ENCODE measurements around the gene TRIM49D1.

DNA sequence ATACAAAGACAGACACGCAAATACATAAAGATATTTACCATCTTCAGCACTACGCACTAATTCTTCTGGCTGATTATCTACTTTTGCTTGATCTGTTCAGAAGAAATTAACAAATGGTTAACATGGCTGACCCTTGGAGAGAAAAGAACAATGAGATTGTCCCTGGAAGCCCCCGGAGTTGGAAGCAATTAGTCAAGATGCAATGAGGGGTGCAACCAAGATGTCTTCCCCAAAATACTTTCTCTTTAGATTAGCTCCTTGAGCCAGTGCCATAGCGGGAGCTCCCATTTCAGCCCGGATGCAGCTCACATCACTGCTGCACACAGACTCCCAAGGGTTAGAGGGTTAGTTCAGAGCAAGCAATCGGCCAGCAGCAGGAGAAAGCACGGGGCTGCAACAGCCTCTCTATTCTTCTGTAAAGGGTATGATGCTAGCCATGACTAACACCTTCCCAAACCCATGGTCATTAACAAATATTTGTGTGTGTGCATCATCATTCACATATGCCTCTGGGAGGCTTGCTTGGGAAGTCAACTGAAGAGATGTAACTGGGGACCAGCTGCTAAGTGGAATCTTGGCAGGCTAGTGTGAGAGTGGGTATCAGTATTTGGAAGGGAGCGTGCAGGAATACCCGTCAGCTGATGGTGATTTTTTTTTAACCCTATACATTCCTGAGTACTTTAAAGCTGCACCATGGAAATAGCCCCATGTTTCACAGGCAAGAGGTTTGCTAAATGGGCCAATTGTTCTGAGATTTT lies 32.9 kb upstream of the CCDC89 start:
- CAGE, long polyA plus RNA: no peak
- RRBS: 9% methylated on average over 3 of the region's 9 CpGs

- CAGE, long polyA plus RNA: no peak
- RRBS: no CpG with 5 or more reads among the region's 4 CpGs
These were observed 95.6 kb downstream of the CCDC83 start for GRCh38 chr11:85950748-85951134.

DNA sequence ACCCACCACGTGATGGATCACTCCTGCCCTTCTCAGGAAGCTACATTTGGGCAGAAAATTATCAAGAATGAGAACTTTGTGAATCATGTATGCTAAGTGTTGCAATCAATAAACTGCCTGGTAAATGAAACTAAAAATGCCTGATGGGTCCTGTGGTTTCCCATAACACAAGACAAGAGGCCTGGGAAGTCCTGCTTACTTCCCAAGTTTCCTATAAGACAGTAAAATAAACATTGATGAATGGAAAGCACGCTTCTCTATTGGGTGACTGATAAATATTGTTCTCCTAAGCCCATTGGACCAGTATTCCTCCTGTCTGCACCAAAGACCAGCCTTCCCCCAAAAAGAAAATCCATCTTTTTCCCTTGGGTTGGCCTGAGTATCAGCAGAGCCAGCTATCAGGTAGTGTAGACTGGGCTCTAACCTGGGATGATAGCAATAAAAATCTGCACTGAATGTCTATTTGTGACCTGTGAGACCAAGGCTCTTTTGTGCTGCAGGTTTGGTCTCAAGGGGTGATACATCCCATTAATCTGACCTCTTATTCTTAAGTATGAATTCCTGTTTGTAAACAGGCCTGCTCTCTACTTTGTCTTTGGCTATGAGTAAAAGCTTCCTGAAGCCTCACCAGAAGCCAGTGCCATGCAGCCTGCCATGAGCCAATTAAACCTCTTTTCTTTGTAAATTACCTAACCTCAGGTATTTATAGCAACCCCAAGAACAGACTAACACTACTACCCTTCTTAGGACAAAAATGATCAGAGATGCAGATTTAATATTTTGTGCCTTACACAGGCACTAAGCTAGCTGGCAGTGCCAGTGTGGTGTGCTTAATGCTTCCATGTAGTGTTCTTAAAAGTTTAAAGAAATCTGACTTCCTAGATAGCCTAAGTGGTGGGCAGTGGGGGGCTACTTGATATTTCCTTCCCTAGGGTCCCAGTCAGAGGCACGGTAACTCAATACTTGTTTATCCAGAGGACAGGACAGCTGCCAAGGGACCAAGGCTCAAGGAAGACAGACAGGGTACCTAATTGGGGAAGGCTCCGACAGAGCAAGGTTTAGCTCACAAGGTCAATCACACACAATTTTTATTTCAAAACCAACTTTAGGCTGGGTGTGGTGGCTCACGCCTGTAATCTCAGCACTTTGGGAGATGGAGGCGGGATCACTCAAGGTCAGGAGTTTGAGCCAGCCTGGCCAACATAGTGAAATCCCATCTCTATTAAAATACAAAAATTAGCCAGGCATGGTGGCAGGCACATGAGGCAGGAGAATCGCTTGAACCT lies 98.9 kb downstream of the CCDC83 start:
- CAGE, long polyA plus RNA: no peak
- RRBS: no CpG with 5 or more reads among the region's 7 CpGs

DNA sequence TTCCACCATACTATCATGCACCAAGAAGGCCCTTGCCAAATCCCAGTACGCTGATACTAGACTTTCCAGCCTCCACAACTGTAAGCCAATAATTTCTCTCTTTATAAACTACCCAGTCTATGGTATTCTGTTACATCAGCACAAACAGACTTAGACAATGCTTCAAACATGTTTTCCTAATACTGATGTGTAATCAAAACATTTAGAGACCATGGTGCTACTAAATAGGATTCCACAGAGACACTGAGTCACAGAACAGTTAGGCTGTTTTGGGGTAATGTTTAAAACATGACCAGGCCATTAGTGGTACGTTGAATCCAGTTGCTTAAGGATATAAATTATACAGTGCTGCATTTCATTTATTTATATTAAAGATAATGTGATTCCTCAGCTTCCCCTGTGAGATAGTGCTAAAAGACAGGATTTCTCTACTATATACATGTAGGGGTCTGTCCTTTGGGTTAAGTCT lies 103.6 kb downstream of the PICALM start:
- CAGE, long polyA plus RNA: no peak
- RRBS: no CpG with 5 or more reads among the region's 2 CpGs

GRCh38 chr11:86052671-86053710 lies 15.9 kb downstream of the PICALM start:
- CAGE, long polyA plus RNA: no peak
- RRBS: no CpG with 5 or more reads among the region's 11 CpGs

- CAGE, long polyA plus RNA: no peak
These were observed 82.9 kb upstream of the PICALM start for GRCh38 chr11:86151844-86152078.

GRCh38 chr11:86179535-86180140 lies 64.9 kb upstream of the EED start:
- CAGE, long polyA plus RNA: no peak
- RRBS: no CpG with 5 or more reads among the region's 7 CpGs

DNA sequence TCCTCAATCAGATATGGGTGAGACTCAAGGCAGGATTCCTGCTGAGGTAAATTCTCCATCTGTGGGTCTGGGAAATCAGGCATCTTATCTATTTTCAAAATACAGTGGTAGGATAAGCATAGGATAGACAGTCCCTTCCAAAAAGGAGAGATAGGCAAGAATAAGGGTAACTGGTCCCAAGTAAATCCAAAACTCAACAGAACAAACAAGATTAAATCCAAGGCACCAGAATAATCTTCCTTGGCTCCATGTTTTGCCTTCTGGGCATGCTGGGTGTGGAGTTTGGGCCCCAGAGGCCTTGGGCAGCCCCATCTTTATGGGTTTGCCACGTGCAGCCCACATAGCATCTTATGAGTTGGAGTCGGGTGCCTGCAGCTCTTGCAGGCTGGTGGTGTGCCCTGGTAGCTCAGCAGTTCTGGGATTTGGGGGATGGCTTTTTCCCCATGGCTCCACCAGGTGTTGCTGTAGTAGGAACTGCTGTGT lies 16.6 kb downstream of the EED start:
- CAGE, long polyA plus RNA: no peak
- RRBS: no CpG with 5 or more reads among the region's 2 CpGs

DNA sequence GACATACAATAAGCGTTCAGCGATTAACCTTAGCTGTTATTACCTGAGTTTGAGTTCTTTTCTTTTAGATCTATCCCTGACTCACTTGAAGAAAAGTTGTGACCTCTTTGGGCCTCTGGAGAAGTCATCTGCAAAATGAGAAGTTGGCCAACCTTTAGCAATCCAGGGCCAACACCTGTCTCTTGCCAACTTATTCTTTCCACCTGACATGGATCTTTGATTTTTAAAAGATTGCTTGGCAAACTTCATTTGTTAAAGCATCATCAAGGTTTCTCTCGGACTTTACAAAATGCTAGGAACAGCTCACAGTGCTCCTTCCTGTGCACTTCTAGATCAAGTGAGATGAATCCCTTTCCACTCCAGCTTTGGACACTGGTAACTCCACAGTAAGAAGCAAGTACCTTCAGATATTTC lies 89.3 kb downstream of the CCDC81 start:
- CAGE, long polyA plus RNA: no peak
- RRBS: no CpG with 5 or more reads among the region's 3 CpGs

- CAGE, long polyA plus RNA: no peak
- RRBS: no CpG with 5 or more reads among the region's 5 CpGs
These were observed 111.9 kb downstream of the CCDC81 start for GRCh38 chr11:86486578-86486931.

GRCh38 chr11:86511062-86511681 lies 136.5 kb downstream of the CCDC81 start:
- CAGE, long polyA plus RNA: no peak
- RRBS: no CpG with 5 or more reads among the region's 4 CpGs

- CAGE, long polyA plus RNA: no peak
- RRBS: no CpG with 5 or more reads among the region's 9 CpGs
These were observed 184.7 kb downstream of the CCDC81 start for GRCh38 chr11:86559171-86560092.

DNA sequence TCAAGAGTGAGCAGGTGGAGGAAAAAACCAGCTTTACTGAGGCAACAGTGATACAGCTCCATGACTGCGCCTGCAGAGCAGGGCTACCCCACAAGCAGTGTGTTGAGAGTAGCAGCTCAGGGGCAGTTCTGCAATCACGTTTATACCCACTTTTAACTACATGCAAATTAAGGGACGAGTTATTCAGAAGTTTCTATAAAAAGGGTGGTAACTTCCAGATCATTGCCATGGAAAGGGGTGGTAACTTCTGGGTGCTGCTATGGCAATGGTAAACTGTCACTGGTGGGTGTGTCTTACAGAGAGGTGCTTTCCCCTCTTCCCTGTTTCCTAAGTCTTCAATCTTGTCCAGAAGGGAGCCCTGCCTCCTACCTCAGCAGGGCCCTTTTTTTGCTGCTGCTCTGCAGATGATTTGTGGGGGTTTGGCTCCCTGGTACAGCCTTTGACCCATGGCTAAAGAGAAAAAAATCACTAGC lies 98.0 kb upstream of the PRSS23 start:
- CAGE, long polyA plus RNA: no peak
- RRBS: no CpG with 5 or more reads among the region's 3 CpGs

DNA sequence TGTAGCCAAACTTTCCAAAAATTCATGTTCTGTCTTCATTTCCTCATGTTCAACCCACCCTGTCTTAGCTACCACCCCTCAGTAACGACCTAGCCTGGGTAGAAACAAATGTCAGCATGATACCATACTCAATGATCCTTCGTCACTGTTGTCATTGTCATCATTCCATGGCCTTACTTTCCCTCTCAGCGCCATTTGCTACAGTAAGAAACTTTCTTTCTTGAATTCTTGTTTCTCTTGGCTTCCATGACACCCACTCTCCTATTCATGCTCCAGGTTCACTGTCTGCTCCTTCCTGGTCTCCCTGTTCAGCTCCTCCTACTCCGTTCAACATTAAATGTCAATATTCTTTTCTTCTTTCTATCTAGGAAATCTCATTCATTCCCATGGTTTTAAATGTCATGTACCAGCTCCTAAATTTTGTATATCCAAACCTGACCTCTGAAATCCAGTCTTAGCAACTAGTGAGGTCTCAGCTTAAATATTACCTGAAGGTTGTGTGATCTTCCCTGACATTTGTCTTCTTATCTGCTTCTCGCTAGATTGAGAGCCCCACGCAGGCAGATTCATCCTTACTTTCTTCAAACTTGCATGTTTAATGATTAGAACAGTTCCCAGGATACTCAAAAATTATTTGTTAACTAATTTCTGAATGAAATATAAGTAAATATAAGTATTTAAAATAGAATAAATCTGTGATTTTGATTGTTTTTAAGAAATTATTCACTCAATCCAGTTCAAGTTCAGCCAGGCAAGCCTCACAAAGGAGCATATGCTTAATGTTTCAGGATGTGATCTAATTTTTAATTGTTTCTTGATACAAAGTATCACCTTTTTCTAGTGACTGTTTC lies 34.2 kb downstream of the FZD4 start:
- CAGE, long polyA plus RNA: no peak
- RRBS: no CpG with 5 or more reads among the region's 6 CpGs

DNA sequence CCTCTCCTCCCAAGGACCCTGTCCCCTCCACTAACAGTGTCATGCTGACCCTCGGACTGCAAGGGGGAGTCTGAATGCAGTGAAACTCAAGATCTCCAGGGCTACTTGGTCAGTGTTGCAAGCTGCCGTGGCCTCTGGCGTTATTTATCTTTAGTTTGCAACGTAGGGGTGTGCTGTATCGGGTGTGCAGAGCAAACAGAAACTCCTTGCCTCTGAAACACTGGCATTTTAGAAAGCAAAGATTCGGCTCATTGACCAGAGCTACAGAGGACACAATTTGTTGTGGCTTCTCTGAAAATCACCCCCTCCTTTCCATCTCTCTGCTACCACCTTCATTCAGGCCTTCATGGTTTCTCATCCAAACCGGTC lies 15.1 kb downstream of the FZD4 start:
- CAGE, long polyA plus RNA: no peak
- RRBS: no CpG with 5 or more reads among the region's 7 CpGs

GRCh38 chr11:87024353-87024552 lies 13.5 kb upstream of the TMEM135 start:
- CAGE, long polyA plus RNA: no peak
- RRBS: no CpG with 5 or more reads among the region's 3 CpGs

DNA sequence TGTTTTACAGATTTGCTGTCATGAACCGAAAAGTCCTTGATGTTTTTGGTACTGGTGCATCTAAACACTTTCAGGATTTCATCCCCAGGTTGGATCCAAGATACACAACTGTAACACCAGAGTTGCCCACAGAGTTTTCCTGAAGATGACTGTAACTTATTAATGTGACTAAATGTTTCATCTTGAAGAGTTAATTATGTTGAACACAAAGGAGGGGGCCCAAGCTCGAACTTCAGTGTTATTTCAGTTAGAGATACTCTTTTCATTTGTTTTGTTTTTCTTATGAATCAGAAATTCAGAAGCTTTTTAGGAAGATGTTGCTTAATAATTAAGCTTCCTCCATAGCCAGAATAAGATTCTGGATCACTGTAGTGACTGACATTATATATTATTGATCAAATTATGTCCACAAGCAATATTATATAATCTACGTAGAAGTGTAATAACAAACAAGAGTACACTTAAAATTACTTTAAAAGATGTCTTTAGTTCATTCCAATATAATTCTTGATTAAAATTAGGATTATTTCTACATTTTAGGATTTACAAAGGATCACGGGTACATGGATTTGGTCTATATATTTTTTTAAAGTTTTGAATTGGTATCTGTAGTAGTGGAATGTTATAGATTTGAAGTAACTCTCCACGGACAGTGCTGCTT lies 283.6 kb downstream of the TMEM135 start:
- CAGE, long polyA plus RNA: no peak
- RRBS: no CpG with 5 or more reads among the region's 5 CpGs

GRCh38 chr11:89922189-89922420 lies at the start of gene TRIM49D1:
Gene TRIM49D1, minus strand, starts transcription at chr11:89922245.
- CAGE, long polyA plus RNA: no peak
- RRBS: no CpG with 5 or more reads among the region's 2 CpGs

DNA sequence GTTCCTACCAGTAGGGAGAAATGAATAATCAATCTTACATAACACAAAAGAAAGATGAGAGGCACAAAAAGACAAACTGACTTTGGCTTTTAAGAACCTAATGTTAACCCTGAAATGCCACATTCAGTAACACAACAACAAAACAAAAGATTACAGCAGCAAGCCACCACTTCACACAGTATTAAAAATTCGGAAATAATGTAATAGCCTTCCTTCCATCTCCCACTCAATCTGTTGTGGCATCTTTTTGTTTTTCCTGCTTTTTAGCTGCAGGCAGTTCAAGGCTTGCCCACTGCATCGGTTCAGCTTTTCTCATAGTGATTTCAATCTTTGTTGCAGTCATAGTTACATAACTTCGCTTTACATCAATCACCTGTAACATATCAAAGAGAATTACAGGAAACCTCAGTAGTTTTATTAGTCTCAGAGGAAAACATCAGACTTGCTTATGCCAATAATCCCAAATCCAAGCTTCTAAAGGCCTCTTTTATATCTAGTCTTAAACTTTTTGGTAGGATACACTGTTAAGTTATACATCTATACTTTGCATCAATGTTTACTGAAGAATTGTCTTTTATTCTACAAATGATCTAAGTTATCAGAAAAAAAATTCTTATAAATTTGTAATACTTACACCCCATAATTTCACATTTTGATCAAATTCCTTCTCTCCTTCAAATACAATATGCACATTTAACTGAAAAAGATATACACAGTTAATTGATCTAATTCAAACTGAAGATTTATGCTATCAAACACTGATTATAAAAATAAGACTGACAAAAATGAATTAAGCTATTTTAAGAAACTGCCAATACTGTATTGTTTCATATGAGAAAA lies 20.4 kb downstream of the CHORDC1 start:
- CAGE, long polyA plus RNA: no peak
- RRBS: no CpG with 5 or more reads among the region's 3 CpGs

GRCh38 chr11:90239879-90240784 lies 17.3 kb upstream of the CHORDC1 start:
- CAGE, long polyA plus RNA: no peak
- RRBS: no CpG with 5 or more reads among the region's 23 CpGs